SJSA1 (cell line): ENCODE results near the genes USP2 and NECTIN1.

GRCh38 chr11:118924253-118924533, 1.5 kb downstream of the BCL9L start:
- RAMPAGE, long total RNA: no peak

DNA sequence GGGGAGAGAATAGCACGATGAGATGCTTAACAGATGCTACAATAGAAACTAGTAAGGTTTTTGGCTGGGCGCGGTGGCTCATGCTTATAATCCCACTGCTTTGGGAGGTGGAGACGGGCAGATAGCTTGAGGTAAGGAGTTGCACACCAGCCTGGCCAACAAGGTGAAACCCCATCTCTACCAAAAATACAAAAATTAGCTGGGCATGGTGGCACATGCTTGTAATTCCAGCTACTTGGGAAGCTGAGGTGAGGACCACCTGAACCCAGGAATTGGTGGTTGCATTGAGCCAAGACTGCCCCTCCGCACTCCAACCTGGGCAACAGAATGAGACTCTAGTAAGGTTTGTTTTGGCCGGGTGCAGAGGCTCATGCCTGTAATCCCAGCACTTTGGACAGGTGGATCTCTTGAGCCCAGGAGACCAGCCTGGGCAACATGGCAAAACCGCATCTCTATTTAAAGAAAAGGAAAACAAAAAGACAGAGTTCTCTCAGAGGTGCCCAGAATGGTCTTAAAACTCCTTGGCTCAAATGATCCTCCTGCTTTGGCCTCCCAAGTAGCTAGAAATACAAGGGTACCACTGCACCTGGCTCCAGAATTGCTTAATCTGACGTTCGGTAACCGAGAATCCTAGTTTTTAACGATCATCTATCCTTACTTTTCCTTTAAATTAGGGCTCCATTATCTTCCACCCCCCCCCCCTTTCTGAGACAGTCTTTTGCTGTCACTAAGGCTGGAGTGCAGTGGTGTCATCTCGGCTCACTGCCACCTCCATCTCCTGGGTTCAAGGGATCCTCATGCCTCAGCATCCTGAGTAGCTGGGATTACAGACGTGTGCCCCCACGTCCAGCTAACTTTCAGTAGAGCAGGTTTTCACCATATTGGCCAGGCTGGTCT, 2.0 kb downstream of the RPS25 start:
- RAMPAGE, long total RNA: no peak

DNA sequence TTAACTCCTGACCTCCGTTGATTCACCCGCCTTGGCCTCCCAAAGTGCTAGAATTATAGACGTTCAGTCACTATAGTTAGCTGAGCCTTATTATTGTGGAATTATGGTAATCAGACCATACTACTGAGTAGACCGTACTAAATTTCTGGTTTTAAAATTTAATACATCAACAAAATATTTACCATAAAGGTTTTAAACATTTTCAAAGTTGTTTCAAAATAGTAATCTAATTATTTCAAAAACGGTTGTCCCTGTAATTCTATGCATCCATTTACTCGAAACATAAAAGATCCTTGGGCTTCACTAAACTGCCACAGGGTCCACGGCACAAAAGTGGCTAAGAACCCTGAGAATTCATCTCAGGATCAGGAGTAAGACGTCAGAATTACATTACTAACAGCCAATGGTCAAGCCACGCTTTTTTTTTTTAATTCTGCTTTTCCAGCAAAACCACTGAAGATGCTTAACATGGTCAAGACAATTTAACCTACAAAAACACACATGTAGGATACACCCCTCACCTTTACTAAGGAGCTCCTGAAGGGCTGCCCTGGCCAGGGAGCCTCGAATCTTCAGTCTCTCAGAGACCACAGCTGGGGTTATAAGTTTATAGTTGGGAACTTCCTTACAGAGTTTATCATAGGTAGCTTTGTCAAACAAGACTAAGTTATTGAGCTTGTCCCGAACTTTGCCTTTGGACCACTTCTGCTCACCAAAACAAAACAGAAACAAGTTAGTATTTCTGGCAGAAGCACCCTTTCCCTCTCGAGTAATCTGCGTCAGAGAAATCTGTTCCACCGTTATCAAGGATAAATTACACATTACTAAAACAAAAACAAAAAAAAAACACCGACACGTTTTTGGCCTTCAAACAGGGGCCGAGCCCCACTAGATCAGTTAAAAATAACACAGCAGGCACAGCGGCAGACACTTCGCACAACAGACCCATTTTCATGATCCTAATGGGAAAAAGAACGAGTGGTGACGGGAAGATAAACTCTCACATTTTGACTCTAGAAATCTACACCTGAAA, 986 bp downstream of the RPS25 start:
- RAMPAGE, long total RNA: no peak

DNA sequence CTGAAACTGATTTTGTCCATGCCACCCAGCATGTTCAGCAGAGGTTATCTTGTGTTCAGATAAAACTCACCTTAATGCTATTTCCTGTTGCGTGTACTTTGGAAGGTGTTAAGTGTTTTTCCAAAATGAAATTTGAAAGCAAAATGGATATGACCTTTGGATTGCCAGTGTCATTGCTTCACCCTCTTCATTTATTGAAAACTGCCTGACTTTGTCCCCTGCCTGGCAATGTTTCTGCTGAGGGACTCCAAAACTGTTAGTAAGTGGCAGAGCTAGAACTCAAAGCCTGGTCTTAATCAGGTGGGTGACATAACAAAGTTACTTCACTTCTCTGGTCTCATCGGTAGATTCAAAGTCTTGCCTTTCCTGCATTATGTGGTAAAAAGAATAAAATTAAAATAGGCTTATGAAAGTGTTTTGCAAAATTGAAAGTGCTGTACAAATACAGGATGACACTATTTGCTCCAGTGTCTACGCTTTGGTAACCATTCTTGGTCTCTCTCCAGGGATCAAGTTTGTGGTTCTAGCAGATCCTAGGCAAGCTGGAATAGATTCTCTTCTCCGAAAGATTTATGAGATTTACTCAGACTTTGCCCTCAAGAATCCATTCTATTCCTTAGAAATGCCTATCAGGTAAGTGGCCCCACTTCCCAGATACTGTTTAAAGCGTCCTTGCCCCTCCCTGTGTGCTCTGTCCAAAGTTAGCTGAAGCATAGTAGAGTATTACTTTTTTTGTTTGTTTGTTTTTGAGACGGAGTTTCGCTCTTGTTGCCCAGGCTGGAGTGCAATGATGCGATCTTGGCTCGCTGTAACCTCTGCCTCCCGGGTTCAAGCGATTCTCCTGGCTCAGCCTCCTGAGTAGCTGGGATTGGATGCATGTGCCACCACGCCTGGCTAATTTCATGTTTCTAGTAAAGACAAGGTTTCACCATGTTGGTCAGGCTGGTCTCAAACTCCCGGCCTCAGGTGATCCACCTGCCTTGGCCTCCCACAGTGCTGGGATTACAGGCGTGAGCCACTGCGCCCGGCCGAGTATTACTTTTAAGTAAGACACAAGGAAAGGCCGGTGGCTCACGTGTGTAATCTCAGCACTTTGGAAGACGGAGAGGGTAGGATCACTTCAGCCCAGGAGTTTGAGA, 3.1 kb downstream of the TRAPPC4 start:
- RAMPAGE, long total RNA: no peak

DNA sequence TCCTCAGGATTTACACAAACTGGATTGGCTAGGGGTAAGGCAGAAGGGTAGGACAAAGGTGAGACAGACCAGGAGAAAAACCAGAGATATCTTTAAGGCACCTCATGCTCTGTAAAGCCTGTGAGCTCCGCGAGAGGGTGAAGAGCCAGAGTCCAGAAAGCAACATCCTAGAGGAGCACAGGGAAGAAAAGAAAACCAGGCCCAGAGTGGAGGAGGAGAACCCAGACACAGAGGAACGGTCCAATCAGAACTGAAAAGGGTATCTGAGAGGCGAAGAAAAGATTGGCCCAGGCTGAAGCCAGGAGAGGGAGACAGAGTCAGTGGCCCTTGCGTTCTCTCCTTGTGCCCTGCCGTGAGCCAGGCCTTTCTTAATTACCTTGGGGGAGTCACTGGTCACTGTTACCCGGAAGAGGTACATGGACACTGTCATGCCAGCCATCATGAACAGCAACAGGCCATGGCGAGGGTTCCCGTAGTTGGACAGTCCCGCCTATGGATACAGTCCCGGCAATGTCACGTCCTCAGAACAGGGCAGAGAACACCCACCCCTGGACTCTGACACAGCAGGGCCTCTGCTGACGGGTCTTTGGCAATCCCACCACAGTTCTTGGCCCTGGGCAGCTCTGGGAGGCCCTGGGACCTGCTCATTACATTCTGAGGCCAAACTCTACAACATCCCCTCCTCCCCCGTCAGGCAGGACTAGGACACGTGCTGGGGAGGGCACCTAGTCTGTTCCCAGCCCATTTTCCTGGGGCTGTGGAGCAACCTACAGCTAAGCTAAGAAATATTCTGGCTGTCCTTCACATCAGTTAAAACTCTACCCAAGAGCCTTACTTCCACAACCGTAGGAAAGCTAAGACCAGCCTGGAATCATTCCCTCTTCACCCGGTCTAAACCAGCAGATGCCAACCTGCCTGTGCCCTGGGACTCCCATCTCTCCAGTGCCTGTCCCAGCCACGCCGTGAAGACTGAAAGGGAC, 7.3 kb downstream of the TRAPPC4 start:
- RAMPAGE, long total RNA: no peak

DNA sequence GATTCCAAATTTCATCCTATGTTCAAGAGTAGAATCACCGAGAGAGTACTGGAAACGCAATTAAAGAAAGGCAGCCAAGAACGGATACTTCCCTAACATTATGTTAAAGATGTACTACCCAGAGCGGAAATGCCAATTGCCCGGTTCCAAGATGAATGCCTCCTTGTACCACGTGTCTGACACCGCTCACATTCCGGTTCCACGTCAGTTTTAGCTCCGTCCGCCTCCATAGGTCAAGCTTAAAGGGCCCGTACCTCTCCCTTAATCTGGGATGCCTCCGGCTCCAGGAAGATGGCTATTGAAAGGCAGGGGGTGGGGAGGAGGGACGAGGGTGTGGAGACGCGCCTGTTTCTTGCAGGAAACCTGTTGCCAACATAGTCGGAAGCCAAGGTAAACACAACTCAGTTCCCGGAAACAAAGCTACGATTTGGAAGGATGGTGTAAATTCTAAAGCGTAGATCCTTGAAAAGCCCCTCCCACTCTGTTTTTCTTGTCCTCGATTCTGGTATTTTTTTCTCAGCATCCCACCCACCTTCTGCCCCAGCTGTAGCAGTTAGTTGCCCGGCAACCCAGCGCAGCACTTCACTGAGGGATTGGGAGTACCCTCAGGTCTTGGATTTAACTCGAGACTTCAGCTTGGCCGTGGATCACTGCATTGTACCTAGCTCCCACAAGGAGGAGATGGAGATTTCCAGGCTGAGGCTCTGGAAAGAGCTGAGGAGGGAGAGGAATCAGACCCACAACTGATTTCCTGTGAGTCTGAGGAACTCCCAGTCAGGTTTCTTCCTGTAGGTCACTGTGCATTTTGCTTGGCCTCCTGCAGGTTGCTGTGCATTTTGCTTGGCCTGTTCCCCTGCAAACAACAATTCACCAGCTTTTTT, 573 bp upstream of the DPAGT1 start:
- RAMPAGE, long total RNA: no peak

- RAMPAGE, long total RNA: no peak
Measured at GRCh38 chr11:119126550-119127242, 5.3 kb downstream of the HINFP start.

- RAMPAGE, long total RNA: no peak
Measured at GRCh38 chr11:119144718-119145162, 4.1 kb upstream of the ABCG4 start.

- RAMPAGE, long total RNA: no peak
Measured at GRCh38 chr11:119186117-119186668, 918 bp downstream of the NHERF4 start.

- RAMPAGE, long total RNA: no peak
Measured at GRCh38 chr11:119309622-119309821, 7.4 kb downstream of the MCAM start.

GRCh38 chr11:119316174-119316736, 675 bp downstream of the MCAM start:
- RAMPAGE, long total RNA: no peak

DNA sequence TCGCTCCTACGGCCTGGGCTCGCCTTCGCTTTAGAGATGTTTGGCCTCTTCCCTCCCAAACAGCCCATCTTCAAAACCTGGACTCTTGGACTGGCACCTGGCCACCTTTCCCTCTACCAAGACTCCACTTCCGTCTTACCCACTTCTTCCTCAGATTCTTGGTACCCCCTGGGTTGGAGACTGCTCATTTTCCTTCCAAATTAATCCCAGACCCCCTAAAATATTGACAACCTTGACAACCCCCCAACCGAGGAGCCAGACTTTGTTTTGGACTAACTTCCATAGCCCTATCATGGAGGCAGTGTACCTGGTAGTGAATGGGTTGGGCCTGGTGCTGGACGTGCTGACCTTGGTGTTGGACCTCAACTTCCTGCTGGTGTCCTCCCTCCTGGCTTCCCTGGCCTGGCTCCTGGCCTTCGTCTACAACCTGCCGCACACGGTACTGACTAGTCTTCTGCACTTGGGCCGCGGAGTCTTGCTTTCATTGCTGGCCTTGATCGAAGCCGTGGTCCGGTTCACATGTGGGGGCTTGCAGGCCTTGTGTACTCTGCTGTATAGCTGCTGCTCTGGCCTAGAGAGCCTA, 595 bp downstream of the RNF26 start:
- RAMPAGE, long total RNA: no peak

DNA sequence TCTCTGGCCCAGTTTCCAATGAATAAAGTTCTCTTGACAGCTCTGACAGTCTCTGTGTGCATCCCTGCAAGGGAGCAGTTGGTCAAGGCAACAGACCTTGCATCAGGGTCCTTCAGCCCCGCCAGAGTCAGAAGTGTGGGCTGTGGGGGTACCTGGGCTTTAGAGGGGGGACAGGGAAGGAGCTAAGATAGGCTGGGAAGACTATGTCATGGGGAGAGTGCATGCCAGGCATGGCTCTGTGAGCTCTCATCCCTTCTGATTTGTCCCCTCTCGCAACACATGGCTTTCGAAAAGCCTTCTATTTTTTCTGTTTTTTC, 2.9 kb downstream of the RNF26 start:
- RAMPAGE, long total RNA: no peak

DNA sequence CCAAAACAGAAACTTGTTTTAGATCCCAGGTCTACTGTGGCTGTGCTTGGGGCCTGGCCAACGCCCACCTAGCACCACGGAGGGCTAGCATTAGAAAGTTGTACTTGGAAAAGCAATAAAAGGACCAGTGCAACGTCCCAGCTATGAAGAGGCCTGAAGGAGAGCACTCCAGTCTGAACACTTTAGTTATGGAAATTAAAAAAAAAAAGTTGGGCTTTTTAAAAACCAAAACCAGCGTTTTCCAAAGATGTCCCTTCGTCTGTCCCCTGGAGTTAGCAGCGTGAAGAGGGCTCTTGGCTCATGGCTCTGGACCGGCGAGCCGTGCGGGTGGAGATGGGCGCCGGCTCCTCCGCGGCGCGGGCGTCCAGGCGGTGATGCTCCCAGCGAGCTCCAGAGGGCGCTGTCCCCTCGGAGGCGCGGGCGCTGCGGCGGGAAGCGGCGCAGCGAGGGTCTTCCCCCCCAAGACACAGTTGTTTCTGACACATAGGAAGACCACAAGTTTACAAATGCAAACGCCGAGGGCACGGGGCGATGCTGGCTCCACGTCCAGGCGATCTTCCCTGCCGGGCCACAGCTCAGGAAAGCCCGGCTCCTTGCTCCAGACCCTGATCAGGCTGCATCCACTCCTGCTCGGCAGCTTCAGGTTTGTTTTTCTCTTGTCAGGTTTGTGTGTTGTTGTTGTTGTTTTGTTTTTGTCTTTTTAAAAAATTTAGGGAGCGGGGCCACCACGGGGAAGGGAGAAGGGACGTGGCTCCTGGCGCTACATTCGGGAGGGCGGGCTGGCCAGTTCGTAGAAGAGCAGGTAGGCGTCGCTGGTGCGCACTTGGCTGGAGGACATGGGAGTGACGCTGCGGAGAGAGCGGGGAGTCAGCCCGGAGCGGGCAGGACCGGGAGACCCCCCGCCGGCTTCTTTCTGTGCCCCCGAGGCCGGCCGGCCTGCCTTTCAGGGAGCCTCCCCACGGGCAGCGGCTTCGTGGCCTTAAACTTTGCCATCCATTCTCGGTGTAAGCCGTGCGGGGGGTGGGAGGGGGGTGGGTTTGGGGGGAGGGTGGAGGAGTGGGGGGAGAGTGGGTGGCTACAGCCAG, 9.9 kb upstream of the MFRP start:
- RAMPAGE, long total RNA: no peak

DNA sequence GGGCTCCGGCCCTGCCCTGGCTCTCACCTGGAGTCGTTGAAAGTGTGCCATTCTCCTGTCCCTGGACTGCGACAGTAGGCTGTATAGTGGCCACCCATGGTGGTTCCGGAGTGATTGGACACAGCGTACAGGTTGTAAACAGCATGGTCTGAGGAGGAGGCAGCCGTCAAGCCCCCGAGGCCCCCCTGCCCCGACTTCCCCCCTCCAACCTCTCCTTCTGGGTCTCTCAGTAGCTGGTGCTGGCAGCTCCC, 10.6 kb upstream of the MFRP start:
- RAMPAGE, long total RNA: no peak

GRCh38 chr11:119362342-119363331, 16.1 kb upstream of the MFRP start:
- RAMPAGE, long total RNA: no peak

GRCh38 chr11:119380864-119382264, at the start of gene USP2:
Gene USP2, minus strand, starts transcription at chr11:119381690.
- RAMPAGE, long total RNA: no peak

- RAMPAGE, long total RNA: no peak
Measured at GRCh38 chr11:119460623-119460974, 37.6 kb upstream of the THY1 start.

DNA sequence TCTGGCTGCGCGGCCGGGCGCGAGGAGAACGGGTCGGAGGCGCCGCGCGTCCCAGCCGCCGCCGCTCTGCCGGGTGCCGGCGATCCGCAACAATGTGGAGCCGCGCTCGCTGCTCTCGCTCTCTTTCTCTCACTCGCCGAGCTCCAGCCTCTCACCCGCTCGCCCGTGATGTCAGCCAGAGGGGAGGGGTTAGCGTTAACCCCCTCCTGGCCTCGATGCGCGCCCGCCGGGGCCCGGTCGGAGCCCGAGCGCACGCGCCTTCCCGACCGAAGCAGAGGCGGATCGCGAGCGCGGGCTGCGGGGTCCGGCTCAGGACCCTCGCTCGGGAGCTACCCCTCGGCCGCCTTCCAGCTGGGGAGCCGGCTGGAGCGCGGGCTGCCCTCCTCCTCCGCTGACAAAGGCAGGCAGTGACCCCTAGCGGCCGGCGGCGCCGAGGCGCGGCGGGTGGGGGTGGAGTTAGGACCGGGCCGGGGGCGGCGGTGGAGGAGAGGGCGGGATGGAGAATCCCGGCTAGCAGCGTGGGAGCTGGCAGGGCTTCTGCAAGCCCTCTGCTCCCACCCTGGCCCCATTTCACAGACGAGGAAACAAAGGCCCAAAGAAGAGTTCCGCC, at the start of gene NECTIN1:
TSS of gene NECTIN1 (minus strand) at position 126 of the 610 bp plus-strand sequence.
- RAMPAGE, long total RNA: no peak

DNA sequence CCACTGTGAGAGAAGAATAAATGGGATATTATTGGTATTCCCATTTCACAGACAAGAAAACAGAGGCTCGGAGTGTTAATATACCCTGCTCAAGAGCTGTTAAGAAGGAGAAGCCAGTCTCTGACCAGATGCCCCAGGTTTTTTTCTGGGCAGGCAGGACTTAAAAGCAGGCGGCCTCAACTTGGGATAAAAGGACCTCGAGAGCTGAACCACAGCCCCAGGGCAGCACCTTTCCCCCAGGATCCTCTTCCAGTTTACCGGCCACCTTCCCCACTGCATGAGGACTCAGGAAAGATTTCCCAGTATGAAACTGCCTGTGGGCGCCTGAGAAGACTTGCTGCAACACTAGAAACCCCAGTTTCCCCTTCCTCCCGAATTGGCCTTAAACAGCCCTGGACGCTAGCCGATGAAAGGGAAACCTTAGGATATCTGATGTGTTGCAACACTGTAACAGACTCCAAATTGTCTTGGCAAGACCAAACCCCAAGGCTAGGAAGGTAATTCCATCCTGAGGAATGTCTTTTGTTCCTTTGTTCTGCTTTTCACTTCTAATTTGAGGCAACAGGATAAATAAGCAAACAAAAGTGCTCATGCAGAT, 173.6 kb downstream of the TRIM29 start:
- RAMPAGE, long total RNA: no peak